Left common carotid artery plus branches (tissue), 1 donor: Measurements from ENCODE around the genes MKX and BAMBI.

GRCh38 chr10:27505176-27505406 is 987 bp downstream of the RAB18 start:
- PRO-cap = no peak

- PRO-cap = no peak
These were observed 31.7 kb downstream of the MKX start for GRCh38 chr10:27713904-27714409.

GRCh38 chr10:27745349-27745884 is at the start of gene MKX:
TSS of gene MKX (minus strand) at chr10:27745819.
- PRO-cap = no peak

GRCh38 chr10:28303923-28304453 is 1.1 kb upstream of the MPP7 start:
- PRO-cap = no peak

DNA sequence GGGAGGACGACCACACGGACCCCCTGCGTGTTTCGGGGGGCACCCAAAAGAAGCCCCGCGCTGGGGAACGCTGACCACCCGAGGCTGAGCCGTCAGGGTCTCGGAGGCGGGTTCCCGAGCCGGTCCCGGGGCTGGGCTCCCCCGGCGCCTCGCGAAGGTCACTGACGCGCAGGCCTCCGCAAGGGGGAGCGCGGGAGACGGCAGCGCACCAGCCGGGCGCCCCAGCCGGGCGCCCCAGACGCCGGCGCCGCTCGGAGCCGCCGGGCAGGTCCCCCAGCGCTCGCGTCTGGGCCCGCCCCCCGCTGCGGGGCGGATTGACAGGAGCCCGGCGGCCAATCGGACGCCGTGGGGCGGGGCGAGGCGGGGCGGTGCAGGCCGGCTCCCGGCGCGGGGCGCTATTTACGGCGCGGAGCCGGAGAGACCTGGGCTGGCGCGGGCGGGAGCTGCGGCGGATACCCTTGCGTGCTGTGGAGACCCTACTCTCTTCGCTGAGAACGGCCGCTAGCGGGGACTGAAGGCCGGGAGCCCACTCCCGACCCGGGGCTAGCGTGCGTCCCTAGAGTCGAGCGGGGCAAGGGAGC is at the start of gene BAMBI:
Gene BAMBI, plus strand, starts transcription at position 425 of the 581 bp plus-strand sequence.
- PRO-cap = bidirectional peak, plus-strand start at position 427 of the sequence, minus-strand start at position 243 of the sequence

- PRO-cap = no peak
These were observed 130.3 kb downstream of the BAMBI start for GRCh38 chr10:28807468-28808090.

- PRO-cap = no peak
These were observed 156.3 kb upstream of the LYZL1 start for GRCh38 chr10:29132416-29133136.

DNA sequence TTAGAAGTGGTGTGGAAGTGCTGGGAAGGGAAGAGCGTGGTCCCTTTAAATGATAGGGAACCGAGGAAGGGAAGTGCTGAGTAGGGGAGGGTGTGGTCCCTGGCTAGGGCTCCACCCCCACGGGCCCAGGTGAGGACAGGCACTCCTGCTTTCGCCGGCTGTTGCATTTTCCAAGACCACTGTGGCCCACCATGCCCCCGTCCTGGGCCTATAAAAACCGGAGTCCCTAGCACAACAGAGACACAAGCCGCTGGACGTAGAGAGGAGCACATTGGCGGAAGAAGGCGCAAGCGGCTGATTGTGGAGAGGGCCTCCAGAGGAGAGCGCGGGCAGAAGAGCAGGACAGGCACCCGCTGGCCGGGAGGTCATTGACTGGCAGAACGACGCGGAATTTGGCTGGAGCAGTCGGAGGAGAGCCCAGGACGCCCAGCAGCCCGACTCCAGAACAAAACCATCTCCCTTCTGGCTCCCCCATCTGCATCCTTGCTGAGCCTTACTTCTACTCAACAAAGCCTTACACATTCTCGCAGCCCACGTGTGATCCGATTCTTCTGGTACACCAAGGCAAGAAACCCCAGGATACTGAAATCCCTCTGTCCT is 146.2 kb upstream of the LYZL1 start:
- PRO-cap = no peak

DNA sequence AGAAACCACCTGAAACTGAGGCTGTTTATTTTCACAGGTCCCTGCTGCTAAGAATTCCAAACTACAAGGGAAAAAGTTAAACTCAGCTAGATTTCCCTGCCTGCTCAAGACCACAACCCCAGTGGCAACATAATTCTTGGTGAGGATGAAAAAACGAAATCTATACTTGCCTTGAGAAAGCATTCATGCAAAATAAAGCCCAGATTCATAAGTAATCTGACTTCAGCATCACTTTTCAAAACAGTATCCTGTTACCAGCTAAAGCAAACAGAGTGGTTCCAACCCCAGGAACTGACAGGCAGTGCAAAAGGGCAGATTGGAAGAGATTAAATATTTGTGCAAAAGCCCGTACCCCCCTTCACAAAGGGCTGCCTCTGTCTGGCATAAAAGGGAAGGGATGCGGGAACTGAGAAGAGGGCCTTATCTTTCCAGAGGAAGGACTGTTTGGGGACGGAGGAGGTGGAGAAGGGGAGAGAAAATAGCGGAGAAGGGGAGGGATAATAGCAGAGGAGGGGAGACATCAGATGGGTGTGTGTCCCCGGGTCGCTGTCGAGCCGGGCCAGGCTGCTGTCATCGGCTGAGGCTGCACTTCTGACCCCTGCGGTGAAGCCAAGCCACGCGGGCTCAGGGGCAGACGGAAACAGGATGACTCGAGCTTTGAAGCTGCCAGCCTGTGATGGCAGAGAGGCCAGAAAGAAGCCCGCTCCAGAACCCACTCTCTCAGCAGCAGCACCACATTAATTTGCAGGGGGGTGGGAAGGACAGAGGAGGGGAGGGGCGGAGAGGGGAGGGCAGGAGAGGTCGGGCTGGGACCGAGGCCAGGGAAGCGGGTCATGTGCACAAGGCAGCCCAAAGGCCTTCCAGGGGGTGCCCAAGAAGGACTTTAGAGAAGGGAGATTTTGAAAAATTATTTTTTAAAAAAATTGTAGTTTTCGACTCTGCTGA is 29.5 kb downstream of the LYZL1 start:
- PRO-cap = no peak

DNA sequence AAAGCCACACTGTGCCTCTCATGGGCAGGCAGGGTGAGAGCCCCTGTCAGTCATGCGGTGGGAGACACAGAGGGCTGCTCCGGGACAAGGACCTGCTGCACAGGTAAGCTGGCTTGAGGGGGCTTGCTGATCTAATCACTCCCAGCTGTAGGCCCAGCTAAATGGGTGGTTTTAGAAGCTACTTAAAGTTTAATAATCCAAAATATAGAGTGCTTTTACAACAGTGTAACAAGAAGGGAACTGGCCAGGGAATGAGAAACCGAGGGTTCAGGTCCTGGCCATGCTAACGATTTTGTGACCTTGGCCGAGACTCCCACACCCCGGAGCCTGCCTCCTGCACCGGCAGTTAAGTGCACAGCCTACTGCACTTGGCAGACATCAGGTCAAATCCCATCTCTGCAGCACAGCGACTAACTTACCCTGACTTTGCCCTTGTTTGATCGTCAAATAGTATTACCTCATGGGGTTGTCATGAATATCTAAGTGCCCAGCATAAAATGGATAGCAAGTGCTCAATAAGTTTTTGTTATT is 35.3 kb downstream of the LYZL1 start:
- PRO-cap = no peak

GRCh38 chr10:29437969-29439257 is 149.5 kb downstream of the LYZL1 start:
- PRO-cap = no peak

GRCh38 chr10:29482766-29483109 is 152.0 kb downstream of the SVIL start:
- PRO-cap = no peak

- PRO-cap = no peak
These were observed 16.2 kb downstream of the SVIL start for GRCh38 chr10:29618494-29618981.

DNA sequence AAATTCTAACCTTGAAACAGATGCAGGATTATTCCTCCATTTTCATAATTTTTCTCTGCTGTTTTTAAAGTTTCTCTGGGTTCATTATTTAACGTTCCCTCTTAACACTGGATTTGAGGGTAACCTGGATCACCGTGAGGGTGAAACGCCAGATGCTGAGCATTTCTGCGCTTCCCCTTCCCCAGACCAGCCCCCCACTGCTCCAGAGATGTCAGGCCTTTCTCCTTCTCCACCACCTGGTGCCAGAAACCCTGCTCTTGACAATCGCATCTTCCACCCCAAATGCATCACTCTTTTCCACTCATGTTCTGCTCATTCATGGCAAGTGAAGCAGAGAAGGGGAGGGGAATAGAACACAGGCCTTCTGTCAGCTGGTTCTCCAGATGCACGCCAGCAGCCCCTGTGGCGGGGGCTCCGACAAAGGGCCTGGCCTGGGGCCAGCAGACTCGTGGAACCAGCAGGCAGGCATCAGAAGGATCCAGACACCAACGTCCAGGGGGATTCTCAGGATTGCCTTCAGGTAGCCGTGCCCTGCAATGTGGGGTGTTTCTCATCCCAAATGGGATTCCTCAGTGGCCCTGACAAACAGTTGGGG is 68.5 kb upstream of the SVIL start:
- PRO-cap = no peak

DNA sequence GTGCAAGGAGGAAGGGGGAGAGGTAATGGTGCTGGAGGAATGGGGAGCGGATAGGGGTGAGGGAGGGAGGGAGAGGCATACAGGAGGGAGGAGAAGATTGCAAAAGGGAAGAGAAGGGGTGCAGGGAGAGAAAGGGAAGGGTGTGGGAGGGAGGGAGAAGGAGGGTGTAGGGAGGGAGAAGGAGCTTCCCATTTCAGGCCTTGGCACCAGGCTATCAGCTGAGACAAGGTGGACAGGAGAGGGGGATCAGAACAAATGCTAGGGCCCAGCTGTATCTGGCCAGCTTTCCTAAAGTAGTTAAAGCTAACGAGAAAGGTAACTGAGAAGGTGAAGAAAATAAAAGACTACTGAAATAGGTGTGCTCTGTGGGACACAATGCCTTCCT is 204.2 kb upstream of the SVIL start:
- PRO-cap = no peak

- PRO-cap = no peak
These were observed 111.7 kb downstream of the JCAD start for GRCh38 chr10:29947697-29948066.

- PRO-cap = no peak
These were observed 12.0 kb downstream of the JCAD start for GRCh38 chr10:30047394-30047866.

GRCh38 chr10:30115393-30115703 is 56.0 kb upstream of the JCAD start:
- PRO-cap = no peak

- PRO-cap = no peak
These were observed 128.6 kb upstream of the JCAD start for GRCh38 chr10:30187881-30188471.

GRCh38 chr10:30357374-30357809 is 8.3 kb upstream of the MTPAP start:
- PRO-cap = no peak